ENCODE measurements around a stretch of chr19.

- PRO-cap, 2 experiments: no peak in any of the 2 experiments
Measured at GRCh38 chr19:1921848-1922105, 16.6 kb downstream of the ADAT3 start.

DNA sequence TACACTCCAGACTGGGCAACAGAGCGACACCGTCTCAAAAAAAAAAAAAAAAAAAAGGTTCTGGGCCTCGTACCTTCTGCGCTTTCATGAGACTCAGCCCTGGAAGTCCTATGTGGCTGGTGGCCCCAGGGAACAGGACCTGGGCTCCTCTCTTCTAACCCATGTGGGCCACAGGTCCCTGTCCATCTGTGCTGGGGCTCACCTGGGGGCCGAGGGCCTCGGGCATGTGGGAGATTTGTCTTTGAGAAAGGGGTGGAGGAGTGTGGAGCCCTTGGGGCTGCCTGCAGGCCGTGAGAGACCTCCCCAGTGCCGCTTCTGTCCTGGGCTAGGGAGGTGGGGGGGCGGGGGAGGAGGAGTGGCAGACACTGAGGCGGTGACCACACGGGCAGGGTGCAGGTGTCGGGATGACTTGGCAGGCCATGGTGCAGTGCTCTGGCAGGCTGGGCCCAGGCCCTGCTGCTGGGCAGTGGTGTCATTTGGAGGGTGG is 36.8 kb downstream of the CSNK1G2 start:
- PRO-cap, 2 experiments: no peak in any of the 2 experiments

- PRO-cap, 2 experiments: no peak in any of the 2 experiments
Measured at GRCh38 chr19:1980332-1981268, 34.9 kb downstream of the BTBD2 start.

DNA sequence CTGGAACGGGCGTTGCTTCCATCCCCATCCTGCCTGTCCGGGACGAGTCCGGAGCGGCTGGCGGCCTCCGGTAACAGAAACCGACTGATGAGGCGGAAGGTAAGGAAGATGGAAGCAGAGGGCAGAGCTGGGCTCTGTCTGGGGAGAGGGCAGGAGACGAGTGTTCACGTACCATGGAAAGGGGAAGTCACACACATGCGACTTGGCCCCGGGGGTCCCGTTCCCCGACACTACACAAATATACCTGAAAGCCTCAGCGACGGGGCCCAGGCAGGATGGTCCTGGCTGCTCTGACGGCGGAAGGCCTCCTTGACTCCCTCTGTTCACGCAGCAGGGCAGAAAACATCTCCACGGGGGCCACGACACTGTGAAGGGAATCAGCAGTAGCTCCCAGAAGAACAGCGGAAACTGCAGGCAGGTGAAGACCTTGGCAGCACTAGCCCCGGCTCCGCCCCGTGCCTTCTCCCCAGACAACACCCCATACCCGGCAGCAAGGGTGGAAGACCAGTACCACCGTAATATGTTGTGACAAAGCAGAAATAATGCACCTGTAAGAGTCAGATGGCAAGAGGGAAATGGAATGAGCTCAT is 34.0 kb downstream of the BTBD2 start:
- PRO-cap, 2 experiments: no peak in any of the 2 experiments

GRCh38 chr19:1985418-1986682 is 29.7 kb downstream of the BTBD2 start:
- PRO-cap, 2 experiments: no peak in any of the 2 experiments

DNA sequence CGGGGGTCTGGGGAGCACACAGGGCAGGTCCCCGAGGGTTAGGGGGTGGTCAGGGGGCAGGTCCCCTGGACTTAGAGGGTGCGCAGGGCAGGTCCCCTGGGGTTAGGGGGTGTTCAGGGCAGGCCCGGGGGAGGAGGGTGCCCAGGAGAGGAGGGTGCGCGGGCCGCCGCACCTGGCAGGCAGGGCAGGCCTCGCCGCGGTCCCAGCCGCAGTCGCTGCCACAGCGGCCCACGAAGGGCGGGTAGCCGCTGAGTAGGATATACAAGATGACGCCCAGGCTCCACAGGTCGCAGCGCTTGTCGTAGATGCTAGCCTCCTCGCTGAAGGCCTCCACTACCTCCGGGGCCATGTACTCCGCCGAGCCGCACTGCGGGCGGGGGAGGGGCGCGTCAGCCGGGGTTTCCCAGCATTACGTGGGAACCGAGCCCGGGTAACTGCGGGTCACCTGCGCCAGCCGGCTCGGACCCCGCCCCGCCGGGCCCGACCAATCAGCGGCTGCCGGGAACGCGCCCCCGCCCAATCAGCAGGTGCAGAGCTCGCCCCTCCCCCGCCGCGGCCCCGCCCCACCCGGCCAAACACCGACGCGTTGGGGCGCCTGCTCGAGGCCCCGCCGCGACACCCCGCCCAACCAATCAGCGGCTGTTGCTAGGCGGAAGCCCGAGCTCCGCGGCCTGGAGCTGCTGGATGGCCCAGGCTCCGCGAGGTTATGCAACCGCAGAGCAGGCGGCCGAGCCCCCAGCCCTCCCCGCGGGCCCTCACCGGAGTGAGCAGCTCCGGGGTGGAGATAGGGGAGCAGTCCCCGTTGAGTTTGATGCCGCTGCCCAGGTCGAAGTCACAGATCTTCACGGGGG is 9.2 kb downstream of the MKNK2 start:
- PRO-cap, 2 experiments: peak in 1 of 2 experiments; most common plus-strand start position 631 of the sequence (in 1); most common minus-strand start position 366 of the sequence (in 1)

DNA sequence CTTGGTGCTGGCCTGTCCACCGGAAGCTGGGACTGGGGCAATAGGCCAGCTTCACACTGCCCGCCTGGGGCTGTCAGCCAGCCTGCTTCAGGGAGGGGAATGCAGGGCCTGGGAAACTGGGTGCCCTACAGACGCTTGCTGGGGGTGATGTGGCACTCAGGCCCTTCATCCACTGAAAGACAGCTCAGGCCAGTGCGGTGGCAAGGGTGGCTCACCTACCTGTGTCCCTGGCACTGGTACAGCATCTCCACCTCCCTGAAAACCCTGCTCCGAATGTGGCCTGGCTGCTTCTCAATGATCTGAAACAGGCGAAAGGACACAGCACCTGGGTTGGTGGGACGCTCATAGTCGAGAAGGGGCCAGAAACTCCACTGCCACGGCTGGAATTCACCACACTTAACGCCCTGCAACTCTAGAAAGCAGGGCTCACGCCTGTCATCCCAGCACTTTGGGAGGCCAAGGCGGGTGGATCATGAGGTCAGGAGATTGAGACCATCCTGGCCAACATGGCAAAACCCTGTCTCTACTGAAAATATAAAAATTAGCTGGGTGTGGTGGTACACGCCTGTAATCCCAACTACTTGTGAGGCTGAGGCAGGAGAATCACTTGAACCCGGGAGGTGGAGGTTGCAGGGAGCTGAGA is 7.6 kb downstream of the MKNK2 start:
- PRO-cap, 2 experiments: no peak in any of the 2 experiments

DNA sequence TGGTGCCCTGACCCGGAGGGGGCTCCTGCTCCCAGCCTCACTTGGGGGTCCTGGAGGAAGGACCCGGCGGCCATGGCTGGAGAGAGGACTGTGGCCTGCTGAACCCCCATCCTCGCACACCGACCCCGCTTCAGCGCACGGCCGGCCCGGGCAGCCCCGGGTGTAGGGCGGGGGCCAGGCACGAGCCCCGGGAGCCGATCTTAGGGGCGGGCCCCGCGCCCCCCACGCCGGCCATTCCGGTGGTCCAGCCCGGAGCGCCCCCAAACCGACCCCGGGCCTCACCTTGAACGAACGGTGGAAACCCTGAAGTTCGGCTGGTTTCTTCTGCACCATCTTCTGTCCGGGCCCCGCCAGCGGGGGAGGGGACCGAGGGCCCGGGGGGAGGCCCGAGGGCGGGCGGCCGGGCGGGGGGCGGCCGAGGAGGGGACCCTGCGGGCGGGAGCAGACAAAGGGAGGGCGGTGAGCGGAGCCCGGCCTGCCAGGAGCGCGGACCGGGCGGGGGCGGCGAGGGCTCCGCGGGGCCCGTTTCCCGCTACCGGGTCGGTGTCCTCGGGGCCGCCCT is 444 bp downstream of the MKNK2 start:
- PRO-cap, 2 experiments: no peak in any of the 2 experiments

DNA sequence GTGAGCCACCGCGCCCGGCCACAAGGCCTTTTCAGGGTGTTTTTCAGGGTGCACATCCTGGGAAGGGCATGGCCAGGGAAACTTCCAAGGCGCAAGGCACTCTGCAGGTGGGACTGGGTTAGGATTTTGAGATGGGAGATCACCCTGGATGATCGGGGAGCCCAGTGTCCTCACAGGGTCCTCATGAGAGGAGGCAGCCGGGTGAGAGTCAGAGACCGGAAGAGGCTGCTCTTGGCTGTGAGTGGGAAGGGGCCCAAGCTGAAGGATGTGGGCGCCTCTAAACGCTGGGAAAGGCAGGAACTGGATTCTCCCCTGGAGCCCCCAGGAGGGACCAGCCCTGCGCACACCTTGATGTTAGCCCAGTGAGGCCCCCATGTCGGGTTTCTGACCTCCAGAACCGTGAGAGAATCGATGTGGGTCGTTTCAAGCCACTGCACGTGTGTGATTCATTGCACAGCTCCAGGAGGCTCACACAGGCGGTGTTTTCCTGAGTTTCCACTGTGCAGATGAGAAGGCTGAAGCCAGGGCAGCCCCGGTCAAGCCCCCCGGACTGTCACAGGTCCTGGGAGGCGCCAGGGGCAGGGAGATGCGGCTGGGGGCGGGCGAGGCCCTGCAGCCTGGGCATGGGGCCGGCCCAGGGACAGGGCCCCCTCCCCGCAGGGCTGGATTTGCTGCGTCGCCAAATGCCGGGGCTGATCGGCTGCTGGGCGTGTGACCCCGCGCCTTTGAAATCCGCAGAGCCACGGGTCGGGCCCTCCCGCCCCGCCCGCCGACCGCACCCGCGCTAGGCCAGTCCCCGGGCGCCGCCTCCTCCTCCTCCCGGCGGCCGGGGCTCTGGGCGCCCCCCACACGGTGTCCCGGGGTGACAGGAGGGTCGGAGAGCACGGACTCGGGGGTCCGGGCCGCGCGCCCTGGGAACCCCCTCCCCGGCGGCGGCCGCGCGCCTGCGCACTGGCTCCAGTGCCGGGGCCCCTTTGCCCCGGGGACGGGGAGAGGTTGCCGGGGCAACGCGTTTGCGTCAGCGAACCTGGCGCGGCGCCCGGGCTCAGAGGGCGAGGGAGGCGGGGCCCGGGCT is 9.8 kb upstream of the MKNK2 start:
- PRO-cap, 2 experiments: peak in 1 of 2 experiments; most common plus-strand start position 498 of the sequence (in 1); most common minus-strand start position 436 of the sequence (in 1)

- PRO-cap, 2 experiments: no peak in any of the 2 experiments
Measured at GRCh38 chr19:2116419-2117107, 19.8 kb downstream of the IZUMO4 start.

- PRO-cap, 2 experiments: no peak in any of the 2 experiments
Measured at GRCh38 chr19:2118306-2119039, 21.8 kb downstream of the IZUMO4 start.

DNA sequence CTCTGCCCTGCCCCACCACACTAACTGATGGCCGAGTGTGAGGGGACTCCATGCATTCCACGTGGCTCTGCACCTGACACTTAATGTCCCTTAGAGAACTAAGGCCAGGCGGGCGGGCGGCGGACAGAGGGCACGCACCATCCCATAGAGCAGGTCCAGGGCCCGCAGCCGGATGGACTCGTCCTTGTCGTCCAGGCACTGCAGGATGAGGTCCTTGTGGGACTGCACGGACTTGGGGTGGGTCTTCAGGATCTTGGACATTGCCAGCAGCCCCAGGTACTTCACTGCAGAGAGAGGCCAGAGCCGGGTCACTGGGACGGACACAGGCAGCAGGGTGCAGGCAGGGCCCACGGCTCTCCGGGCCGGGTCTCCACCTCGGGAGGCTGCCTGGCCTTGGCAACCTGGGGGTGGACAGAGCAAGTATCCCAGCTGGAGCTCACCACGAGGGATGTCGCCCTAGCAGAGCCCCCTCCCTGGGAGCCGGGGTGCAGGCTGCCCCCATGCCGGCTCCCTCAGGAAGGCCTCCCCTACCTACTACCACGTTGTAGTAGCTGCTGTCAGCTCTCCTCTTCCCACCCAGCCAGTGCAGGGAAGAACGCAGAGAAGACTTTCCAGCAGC is 25.0 kb downstream of the IZUMO4 start:
- PRO-cap, 2 experiments: no peak in any of the 2 experiments

DNA sequence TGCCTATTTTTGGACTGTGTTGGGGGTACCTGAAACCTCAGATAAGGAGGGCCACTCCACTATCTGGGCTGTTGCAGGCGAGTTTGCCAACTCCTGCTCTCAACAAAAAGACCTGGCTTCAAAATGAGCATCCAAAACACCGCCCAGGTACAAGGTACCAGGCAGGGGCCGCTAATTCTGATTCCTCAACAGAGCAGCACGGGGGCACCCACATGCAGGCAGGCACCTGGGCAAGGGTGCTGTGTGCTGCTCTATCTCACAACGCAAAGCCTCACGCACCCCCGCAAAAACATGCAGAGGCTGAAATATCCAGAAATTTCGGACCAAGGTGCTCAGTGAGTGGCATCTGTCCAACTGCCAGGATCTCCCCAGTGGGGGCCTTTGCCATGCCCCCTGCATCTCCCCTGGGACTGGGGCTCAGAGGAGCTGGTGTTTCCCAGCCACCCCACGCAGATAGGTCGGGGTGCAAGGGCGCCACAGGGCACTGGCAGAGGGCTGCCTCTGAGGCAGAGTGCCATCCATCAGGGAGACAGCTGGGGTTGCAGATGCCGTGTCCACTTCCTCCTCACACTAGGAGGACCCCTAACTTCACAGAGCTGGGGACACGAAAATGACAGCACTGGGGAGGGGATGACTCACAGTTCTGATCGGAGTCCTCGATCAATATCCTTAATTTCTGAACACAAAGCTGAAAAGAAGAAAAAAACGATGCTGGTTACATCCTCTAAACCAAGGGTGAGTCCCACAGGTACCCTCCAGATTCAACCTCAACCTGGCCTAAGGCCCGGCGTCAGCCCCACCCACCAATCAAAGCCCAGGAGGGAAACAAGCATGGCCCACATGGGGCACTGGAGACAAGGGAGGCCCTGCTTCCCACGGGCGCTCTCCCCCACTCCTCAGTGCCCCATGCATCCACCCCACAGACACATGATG is 26.3 kb downstream of the IZUMO4 start:
- PRO-cap, 2 experiments: no peak in any of the 2 experiments

- PRO-cap, 2 experiments: no peak in any of the 2 experiments
Measured at GRCh38 chr19:2129291-2129826, 22.0 kb downstream of the AP3D1 start.

- PRO-cap, 2 experiments: no peak in any of the 2 experiments
Measured at GRCh38 chr19:2142394-2143028, 8.9 kb downstream of the AP3D1 start.

DNA sequence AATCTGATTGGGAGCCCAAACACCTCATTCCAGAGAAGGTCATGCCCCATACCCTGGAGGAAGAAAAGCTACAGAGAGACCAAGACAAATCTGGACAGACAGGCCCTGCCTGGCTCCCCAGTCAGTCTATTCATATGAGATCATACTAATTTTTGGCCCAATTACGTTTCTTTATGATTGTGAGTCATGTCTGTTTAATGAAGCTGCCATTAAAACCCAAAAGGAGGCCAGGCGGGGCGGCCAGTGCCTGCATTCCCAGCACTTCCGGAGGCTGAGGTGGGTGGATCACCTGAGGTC is 3.3 kb upstream of the AP3D1 start:
- PRO-cap, 2 experiments: no peak in any of the 2 experiments

GRCh38 chr19:2185894-2186098 is 22.1 kb downstream of the DOT1L start:
- PRO-cap, 2 experiments: no peak in any of the 2 experiments

GRCh38 chr19:2215282-2215790 is 20.8 kb downstream of the PLEKHJ1 start:
- PRO-cap, 2 experiments: no peak in any of the 2 experiments

GRCh38 chr19:2229417-2230715 is 6.3 kb downstream of the PLEKHJ1 start:
- PRO-cap, 2 experiments: no peak in any of the 2 experiments

- PRO-cap, 2 experiments: no peak in any of the 2 experiments
Measured at GRCh38 chr19:2271348-2272067, 10.5 kb downstream of the PEAK3 start.